Mesothelial cell of epicardium (in vitro differentiated cells): Measurements from ENCODE around the genes IPO4, RABGGTA, NOP9 and CIDEB.

GRCh38 chr14:24161886-24162515 is 936 bp downstream of the IRF9 start:
- PRO-cap: no peak

DNA sequence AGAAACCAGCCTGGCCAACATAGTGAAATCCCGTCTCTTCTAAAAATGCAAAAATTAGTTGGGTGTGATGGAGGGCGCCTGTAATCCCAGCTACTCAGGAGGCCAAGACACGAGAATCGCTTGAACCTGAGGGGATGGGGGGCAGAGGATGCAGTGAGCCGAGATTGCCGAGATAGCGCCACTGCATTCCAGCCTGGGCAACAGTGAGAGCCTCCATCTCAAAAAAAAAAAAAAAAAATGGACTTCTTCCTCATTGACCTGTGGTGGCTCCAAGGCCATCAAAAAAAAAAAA is 999 bp upstream of the REC8 start:
- PRO-cap: no peak

GRCh38 chr14:24177614-24178109 is 5.8 kb downstream of the REC8 start:
- PRO-cap: no peak

DNA sequence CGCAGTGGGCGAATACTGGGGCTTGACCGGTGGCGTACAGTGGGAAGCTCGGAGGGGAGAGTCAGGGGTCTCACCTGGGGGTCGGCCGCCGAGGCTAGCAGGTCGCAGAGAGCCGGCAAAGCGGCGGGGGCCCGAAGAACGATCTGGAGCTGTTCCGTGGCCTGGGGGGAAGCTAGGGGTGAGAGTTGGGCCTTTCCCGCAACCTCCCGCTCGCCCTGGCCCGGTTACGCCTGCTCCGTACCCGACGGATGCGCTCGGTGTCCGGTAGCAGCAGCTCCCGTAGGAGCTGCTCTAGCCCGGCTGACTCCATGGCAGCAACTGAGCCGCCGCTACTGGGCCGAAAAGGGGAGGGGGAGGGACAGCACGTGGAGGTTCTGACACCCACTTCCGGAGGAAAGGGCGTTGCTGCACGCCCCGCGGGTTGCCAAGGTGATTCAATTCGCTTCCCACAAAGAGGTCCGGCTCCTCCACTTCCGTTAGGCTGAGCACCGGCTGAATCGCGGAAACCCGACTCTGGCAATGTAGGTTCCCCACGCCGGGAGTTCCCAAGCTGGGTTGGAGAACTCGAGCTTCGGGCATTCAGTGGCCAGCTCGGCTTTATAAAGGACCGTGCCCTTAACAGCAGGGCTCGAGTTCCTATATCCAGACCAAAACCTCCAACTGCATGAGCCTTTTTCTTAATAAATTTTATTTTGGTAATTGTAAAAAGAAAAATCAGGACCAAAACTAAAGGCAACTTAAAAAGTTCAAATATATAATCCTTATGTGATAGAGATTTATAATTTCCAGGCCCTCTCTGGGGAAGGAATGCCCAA is at the start of gene IPO4:
Gene IPO4, minus strand, starts transcription at position 339 of the 815 bp plus-strand sequence.
- PRO-cap: unidirectional peak, minus-strand start at position 289 of the sequence; unidirectional peak, minus-strand start at position 320 of the sequence

DNA sequence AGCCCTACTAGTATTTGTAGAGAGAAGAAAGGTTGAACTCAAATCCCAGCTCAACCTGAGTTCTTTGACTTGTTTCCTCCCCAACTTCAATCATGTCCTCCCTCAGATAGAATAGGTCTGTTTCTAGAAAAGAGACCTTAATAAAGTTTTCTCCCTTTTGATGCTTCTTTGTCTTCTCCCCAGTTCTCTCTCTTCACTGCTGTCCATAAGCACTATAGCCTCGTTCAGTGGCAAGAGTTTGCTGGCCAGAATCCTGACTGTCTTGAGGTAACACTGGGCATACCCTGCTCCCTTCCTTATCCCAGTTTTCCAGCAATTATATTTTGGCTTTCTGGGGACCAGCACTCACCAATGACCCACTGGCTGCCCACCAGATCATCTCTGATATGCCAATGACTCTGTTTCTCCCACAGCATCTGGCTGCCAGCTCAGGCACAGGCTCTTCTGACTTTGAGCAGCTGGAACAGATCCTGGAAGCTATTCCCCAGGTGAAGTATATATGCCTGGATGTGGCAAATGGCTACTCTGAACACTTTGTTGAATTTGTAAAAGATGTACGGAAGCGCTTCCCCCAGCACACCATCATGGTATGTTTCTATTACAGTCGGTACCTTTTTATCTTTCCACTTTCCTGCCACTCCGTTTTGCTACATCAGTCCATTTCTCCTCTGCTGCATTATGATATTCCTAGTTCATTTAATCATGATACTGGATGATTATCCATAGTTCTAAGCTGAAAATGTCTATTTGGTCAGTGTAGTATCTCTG is 3.0 kb downstream of the GMPR2 start:
- PRO-cap: no peak

GRCh38 chr14:24271404-24272178 is at the start of gene RABGGTA:
Gene RABGGTA (minus strand): TSS chr14:24271597.
- PRO-cap: bidirectional peak, plus-strand start at chr14:24271624, minus-strand start at chr14:24271556

DNA sequence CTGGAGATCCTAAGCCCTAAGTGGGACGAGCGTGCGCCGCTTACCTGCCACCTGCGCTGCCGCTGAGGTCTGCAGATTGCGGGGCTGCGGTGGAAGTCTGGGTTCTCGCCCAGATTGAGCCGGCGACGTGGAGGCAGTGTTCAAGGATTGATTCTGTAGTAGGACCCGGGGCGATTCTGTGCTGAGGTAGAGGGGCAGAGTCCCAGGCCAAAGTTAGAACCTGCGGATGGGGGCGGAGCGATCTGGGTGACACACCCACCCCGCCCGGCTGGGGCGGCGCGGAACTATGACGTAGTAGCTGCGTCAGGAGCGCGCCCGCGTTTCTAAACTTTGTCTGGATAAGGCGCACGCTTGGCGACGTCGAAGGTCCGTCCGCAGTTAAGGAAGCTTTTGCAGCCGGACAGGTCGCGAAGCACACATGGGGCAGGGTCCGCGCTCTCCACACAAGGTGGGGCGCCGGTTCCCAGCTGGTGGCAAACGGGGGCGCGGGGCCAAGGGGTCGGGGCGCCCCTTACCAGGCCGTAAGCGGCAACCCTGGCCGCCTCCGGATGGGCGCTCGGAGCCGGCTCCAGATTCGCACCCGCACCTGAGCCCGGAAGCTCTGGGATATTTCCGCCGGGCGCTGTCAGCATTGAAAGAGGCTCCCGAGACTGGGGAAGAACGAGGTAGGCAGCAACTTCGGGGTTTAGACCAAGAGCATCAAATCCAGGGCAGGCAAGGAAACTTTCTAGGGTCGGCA is at the start of gene NOP9:
Gene NOP9, plus strand, starts transcription at position 314 of the 739 bp plus-strand sequence.
- PRO-cap: bidirectional peak, plus-strand start at position 326 of the sequence, minus-strand start at position 178 of the sequence

- PRO-cap: no peak
Observed at GRCh38 chr14:24307654-24308476, at the start of gene CIDEB. Gene CIDEB (minus strand): TSS chr14:24307977.

- PRO-cap: no peak
Observed at GRCh38 chr14:24308477-24309046, 785 bp upstream of the CIDEB start.

- PRO-cap: no peak
Observed at GRCh38 chr14:24316475-24317086, 5.3 kb downstream of the LTB4R start.

DNA sequence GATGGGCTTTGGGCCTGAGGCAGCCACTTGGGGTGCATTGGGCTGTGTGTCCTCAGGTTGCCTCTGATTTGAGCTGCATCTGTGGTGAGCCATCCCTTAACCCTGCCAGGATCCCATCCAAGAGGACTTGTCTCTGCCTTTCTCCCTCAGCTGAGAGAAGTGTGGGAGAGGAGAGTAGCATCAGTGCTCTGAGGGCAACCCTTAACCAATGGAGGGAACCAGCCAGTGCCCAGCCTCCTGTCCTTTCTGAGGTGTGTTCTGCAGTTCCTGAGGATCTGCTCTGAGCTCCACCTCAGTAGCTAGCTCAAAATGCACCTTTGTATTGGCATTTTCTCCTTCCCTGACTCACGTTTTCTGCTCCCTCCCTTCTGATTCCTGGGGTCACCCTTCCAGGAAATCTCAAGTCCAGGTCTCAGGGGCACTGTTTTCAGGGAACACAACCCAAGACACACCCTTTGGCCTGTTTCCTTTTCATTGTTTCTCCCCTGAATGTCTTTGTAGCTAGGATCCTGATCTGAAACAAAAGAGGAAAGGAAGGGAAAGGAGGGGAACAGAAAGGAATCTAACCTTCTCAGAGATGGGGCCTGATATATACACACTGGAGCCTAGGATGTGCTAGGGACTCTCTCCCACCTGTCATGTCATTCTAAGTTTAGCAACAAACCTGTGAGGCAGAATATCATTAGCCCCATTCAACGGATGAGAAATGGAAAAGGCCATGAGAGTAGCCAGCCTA is 7.3 kb upstream of the RIPK3 start:
- PRO-cap: no peak

- PRO-cap: no peak
Observed at GRCh38 chr14:24365590-24366545, 2.1 kb upstream of the NFATC4 start.

DNA sequence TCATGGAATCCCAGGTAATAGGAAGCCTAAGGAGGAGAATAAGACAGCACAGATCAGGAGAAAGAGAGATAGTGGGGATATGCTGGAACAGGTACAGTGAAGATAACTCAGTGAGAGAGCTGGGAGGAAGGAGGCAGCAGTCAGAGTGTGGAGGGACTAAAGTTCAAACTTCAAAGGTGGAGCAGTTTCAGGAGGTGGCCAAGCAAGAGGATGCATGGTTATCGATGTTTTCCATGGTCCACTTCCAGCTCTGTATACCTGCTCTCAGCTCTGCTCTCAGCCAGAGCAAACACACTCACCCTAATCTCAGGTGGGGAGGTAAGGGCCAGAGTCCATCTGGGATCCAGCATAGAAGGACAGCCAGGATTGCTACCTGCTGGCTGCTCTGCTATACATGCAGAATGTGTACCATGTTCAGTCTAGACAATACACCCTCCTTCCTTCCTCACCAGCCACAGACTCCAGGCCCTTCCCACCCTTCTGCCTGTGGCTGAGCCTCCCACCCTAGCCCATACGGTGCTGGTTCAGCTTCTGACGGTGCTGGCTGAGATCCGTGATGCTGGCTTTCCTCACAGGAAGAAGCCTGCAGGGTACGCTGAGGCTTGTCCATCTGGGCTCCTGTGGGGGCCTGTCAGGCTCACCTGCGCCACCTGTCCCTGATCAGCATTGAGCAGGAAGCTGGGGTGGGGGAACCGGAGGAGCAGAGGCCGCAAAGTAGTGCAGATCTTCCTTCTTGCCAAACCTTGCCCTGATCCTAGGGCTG is 2.5 kb downstream of the CBLN3 start:
- PRO-cap: no peak

- PRO-cap: no peak
Observed at GRCh38 chr14:24431271-24432404, 1.9 kb downstream of the KHNYN start.

DNA sequence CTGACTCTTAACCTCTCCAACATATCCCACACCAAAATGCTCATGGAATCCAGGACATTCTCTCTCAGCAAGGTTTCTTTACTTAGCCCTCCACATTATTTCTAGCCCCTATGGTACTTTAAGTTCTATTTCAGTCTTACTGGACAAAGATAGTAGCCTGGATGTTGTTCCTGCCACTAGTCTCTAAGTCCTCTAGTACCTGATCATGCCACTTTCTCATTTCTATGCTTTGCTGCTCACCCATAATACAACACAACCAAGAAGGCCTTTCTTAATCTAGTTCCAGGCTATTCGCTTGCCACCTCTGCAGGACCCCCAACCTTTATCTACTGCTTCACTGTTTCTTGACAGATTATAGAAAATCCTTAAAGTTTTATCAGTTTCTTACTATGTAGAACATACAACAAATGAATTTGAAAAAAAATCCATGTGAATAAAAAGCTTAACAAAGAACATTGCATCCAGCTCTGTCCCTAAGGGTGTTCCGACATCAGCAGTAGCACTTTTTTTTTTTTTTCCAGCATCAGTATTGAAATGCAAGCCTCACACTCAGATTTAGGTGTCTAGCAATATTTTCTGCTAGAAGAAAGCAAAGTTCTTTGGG is 193.6 kb upstream of the GZMB start:
- PRO-cap: no peak

DNA sequence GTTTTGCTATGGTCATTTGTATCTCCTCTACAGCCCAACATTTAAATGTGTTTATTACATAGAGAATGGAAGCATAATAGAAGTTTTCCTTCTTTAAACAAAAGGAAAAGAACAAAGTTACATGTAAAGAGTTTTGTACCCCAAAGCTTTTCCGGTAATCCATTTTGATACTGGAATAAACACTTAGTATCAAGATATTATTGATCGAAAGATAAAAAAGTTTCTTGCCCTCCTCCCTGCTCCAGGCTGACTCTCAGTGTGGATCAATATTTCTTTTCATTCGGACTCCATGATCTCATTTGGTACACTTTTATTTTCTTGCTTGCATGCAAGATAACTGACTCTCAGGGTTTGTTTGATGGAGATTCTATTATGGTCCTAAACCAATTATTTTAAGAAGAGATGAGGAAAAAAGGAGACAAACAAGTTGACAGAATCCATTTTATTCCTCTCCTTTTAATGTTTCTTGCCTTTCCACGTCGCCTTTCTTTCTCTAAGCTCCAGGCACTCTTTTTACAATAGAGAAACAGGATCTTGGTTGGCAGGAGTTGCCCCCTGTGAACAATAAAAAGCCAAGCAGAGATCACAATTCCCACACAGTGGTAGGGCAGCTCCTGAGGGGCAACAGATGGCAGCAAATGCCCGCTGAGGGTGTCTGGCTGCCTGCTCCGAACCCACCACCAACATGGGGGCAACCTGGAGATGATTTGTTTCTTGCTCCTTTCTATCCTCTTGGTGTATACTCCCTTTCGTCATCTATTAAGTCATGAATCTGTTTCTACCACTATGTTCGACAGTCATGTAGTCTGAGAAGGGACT is 170.5 kb downstream of the STXBP6 start:
- PRO-cap: no peak

DNA sequence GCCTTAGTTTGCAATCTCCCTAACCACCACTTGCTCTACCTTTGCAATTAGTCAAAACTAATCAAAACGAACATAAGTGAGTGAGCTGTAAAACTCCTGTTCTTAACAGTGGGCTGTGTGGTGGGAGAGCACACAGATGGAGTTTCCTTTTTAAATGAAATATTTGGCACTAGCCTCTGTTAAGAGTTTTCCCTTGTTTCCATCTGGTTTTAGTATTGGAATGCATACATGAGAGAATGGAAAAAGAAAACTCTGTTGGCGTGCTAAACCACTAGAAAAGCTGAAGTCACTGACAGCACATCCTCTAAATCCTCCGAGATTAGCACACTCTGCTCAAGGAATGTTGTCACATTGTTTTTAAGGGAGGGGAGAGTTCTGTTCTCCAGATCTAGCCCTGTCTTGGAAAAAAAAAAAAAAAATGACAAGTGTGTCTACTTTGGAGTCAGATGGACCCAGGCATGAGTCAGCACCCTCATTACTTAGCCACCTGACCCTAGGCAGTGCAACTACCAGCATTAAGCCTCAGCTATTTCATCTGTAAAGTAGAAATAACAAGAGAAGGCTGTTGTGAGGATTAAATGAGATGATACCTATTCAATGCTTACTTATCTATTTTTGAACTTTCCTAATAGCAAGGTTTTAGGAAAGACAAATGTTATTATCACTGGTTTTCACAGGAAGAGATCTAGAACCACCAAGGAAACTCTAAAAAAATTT is 83.8 kb downstream of the STXBP6 start:
- PRO-cap: no peak

GRCh38 chr14:25046417-25046880 is 3.5 kb downstream of the STXBP6 start:
- PRO-cap: no peak

GRCh38 chr14:25050510-25050701 is 459 bp upstream of the STXBP6 start:
- PRO-cap: no peak

DNA sequence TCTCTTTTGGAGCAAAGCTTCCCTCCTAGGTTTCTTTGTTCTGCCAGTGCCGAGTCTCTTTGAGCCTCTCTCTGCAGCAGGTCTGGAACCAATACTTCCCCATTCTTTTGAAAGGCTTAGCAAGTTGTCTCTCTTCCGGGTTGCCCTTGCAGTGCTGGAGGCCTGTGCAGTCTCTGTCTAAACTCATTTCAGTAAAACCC is 454.7 kb downstream of the NOVA1 start:
- PRO-cap: no peak